ENCODE measurements around a stretch of chr2.

- RRBS = no CpG with 5 or more reads among the region's 10 CpGs
Observed at GRCh38 chr2:113888307-113889017, 1.4 kb upstream of the ACTR3 start.

GRCh38 chr2:115980641-115981052, 1538.2 kb downstream of the DPP10 start:
- RRBS = no CpG with 5 or more reads among the region's 2 CpGs

- RRBS = no CpG with 5 or more reads among the region's 8 CpGs
Observed at GRCh38 chr2:118077471-118078193, 10.6 kb upstream of the INSIG2 start.

- RRBS = no CpG with 5 or more reads among the region's 16 CpGs
Observed at GRCh38 chr2:118223698-118223965, 135.4 kb downstream of the INSIG2 start.

GRCh38 chr2:118842741-118843667, 4.4 kb downstream of the EN1 start:
- RRBS = 40% methylated on average over 12 of the region's 58 CpGs

GRCh38 chr2:118846367-118847491, 719 bp downstream of the EN1 start:
- RRBS = 5% methylated on average over 55 of the region's 125 CpGs

- RRBS = no CpG with 5 or more reads among the region's 6 CpGs
Observed at GRCh38 chr2:118902702-118903186, 39.2 kb upstream of the MARCO start.

DNA sequence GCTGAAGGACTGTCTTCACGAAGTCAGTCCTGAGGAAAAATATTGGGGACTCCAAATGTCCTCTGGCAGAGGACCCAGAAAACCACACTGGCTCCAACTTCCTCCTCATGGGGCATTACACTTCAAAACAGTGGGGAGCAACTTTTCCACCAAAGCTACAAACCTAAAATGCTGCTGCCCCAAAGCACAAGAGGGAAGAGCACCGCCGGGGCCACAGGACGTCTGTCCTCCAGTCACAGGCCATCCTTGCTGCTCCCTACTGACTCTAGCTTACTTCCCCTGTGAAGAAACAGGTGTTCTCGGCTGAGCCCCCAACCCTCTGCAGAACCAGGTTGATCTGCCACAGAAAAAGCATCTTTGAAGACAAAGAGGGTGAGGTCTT, 40.7 kb downstream of the STEAP3 start:
- RRBS = no CpG with 5 or more reads among the region's 5 CpGs

DNA sequence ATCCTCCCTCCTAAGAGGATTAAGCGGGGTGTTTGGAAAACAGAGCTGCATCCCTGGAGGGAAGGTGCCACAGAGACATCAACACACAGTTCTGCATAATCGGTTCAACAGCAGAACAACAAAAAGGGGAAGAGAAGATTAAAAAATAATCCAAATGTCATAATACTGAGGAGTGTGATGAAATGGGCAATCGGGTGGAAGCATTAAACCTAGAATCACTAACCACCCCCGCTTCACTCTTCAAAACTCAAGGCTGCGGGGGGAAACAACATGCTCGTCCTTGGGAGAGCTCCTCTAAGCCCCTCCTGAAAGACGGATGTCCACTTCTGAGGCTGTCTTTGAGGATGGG, 59.0 kb downstream of the STEAP3 start:
- RRBS = no CpG with 5 or more reads among the region's 7 CpGs

GRCh38 chr2:119454942-119455673, 23.5 kb downstream of the TMEM37 start:
- RRBS = no CpG with 5 or more reads among the region's 12 CpGs

GRCh38 chr2:119997616-119998049, 15.2 kb upstream of the EPB41L5 start:
- RRBS = no CpG with 5 or more reads among the region's 16 CpGs

DNA sequence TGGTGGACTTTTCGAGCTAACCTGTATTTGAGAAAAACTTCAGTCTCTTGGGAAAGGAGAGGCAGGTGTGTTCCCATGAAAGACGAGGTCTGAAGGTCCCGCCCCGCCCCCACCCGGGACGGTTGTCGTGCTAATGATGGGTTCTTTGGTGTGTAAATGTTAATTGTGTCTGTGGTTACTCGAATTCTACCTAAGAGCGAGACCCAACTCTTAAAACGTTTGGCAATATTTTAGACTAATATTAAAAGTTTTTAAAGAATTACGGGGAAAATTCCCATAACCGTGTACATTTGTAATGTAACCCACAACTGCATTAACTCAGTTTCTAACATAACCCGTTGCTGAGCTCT, 715 bp downstream of the EPB41L5 start:
- RRBS = no CpG with 5 or more reads among the region's 13 CpGs

DNA sequence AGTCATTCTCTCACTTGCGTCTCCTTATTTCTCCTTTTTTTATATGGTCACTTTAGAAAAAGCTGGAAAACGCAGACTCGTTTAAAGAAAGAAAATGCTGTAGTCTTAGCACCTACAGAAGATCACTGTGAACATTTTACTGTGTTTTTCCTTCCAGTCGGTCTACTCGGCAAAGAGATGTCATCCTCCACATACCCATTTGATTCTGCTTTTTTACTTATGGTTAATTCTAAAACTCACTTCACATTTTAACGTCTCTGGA, 5.1 kb upstream of the TMEM185B start:
- RRBS = no CpG with 5 or more reads among the region's 6 CpGs

DNA sequence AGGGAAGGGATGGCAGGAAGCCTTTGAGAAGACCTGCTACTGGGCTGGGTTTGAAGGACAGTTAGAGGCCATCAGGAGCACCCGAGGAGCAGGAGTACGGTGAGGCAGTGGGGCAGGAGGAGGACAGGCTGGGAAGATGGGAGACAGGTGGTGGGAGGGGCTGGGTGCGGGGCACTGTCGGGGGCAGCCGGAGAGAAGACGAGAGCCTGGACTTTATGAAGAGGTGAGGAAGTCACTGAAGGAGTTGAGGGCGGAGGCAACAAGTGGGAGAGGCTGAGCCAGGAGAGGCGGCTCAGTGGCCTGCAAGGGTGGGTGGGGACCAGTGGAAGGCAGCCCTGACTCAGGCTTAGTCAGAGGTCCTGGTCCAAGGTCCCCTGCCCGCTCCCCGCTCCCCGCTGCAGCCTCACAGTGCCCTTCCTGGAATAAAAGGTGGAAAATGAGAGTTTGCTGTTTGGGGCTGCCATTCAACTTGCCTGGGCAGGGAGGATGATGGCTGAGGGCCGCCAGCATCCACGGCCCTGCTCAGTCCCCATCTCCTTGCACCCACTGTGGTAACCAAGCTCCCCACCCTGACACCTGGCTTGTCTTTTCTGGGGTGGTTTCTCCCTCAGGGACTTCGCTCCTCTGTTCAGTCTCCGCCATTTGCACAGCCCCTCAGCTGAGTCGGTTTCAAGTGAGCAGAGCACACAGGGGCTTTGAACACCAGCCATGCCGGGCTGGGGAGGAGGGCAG, 13.9 kb upstream of the RALB start:
- RRBS = no CpG with 5 or more reads among the region's 17 CpGs

- RRBS = no CpG with 5 or more reads among the region's 5 CpGs
Observed at GRCh38 chr2:120535995-120536439, 190.1 kb downstream of the INHBB start.

- RRBS = no CpG with 5 or more reads among the region's 25 CpGs
Observed at GRCh38 chr2:120545824-120546709, 189.6 kb upstream of the GLI2 start.

- RRBS = 6% methylated on average over 6 of the region's 19 CpGs
Observed at GRCh38 chr2:120734851-120735365, 760 bp upstream of the GLI2 start.

GRCh38 chr2:120765723-120766877, 30.4 kb downstream of the GLI2 start:
- RRBS = no CpG with 5 or more reads among the region's 30 CpGs

DNA sequence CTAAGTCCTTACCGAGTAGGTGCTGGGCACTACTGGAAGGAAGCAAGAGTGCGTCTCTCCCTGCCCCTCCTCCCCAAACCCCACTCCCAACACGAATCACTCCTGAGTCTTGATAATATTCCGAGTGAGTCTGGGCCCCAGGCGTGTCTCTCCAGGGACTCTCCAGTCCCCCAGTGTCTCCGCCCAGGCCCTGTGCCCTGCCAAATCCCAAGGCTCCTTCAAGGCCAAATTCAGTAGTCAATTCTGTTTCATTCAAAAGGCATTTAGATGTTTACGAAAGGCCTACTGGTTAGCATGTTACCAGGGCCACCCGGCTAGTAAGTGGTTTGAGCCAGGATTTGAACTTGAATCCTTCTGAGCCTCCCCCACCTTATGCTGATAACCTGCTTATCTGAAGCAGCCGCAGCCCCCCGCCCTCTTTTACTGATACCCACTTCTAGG, 82.9 kb downstream of the GLI2 start:
- RRBS = no CpG with 5 or more reads among the region's 10 CpGs

DNA sequence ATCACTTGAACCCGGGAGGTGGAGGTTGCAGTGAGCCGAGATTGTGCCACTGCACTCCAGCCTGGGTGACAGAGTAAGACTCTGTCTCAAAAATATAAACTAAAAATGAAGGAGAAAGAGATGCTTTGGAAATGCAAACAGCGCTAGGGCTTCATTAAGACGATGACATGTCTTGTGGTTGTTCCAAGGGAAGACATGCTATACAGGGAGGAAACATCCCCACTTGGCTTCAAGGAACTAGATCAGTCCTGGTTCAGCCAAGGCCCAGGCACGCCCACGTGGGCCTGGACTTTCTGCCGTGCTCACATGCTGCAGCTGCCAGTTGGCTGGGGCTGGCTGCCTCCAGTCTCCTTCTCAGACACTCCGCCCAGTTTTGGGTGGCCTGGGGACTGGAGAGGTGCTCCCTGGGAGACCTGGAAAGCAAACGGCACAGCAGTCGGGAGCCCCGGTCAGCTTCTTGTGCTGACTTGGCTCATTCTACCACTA, 109.6 kb downstream of the GLI2 start:
- RRBS = no CpG with 5 or more reads among the region's 11 CpGs